Measurements from ENCODE around the gene ANKRD28.

GRCh38 chr3:14452652-14453429 lies 50.4 kb downstream of the SLC6A6 start:
- PRO-cap, 2 experiments: no peak in any of the 2 experiments

GRCh38 chr3:14453430-14453954 lies 51.1 kb downstream of the SLC6A6 start:
- PRO-cap, 2 experiments: no peak in any of the 2 experiments

DNA sequence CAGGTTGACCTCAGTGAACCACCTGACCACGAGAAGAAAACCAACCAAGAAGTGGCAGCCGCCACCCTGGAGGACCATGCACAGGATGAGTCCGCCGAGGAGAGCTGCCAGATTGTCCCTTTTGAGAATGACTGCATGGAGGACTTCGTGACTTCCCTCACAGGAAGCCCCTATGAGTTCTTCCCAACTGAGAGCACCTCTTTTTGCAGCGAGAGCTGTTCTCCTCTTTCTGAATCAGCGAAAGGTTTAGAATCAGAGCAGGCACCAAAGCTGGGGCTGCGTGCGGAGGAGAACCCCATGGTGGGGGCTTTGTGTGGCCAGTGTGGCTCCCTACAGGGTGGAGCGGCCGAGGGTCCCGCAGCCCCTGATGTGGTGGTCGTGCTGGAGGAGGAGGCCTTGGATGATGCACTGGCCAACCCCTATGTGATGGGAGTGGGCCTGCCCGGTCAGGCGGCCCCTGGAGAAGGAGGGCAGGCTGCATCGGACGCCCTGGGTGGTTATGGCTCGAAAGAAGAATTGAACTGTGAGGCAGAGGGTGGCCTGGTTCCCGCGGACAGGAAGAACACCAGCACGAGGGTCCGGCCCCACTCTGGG lies 1.3 kb downstream of the FGD5 start:
- PRO-cap, 2 experiments: no peak in any of the 2 experiments

GRCh38 chr3:14841878-14842353 lies 23.2 kb downstream of the FGD5 start:
- PRO-cap, 2 experiments: no peak in any of the 2 experiments

GRCh38 chr3:14849895-14850360 lies 31.2 kb downstream of the FGD5 start:
- PRO-cap, 2 experiments: no peak in any of the 2 experiments

- PRO-cap, 2 experiments: no peak in any of the 2 experiments
Measured at GRCh38 chr3:14900987-14901868, 46.2 kb upstream of the NR2C2 start.

DNA sequence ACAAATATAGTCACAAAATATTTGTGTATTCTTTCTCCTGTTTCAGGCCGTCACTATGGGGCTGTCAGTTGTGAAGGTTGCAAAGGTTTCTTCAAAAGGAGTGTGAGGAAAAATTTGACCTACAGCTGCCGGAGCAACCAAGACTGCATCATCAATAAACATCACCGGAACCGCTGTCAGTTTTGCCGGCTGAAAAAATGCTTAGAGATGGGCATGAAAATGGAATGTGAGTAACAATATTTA lies 44.5 kb downstream of the MRPS25 start:
- PRO-cap, 2 experiments: no peak in any of the 2 experiments

- PRO-cap, 2 experiments: no peak in any of the 2 experiments
Measured at GRCh38 chr3:15045501-15046149, 19.5 kb downstream of the MRPS25 start.

GRCh38 chr3:15255099-15256111 lies 49.4 kb downstream of the CAPN7 start:
- PRO-cap, 2 experiments: no peak in any of the 2 experiments

DNA sequence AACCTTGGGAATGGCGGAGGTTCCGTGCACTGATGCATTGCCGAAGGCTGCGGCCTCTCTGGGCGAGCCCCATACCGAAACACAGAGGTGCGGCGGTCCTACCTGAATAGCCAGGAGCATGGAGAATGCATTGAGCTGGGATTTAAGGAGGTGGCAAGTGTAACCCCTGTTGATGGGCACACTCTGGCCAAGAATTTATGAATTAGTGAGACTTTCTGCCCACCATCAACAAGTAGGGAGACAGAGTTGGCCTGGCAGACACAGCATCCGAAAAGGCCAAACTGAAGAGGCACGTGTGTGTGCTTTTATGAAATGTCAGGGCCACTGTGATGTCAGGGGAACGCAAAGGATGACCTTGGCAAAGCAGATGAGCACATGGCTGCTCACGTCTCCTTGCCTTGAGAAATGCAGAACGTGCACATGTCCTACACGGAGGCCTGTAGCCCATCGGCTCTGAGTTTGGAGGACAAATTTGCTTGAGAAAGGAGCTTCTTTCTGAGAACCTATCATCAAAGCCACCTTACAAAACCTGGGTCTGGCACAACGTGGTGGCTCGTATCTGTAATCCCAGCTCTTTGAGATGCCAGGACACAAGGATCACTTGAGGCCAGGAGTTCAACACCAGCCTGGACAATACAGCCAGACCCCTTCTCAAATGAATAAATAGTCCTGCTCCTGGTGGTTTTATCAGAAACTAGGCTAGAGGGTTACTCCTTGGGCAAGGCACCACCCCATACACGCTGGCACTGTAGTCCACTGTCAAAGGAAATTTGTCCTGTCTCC lies 791 bp upstream of the SH3BP5 start:
- PRO-cap, 2 experiments: no peak in any of the 2 experiments

DNA sequence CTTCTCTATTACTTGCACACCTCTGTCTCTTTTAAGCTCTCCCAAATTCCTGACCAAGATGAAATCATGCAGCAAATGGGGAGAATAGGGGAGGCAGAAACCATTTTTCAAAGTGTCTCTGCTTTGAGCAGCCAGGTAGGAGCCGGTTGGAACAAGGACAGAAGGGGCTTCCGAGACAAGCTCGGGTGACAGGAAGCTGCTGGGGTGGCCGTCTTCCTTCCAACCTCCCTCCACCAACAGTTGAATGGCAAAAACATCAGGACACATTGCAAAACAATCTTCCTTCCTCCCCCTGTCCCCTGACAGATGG lies 370 bp downstream of the COLQ start:
- PRO-cap, 2 experiments: no peak in any of the 2 experiments

GRCh38 chr3:15529610-15530046 lies 8.1 kb upstream of the COLQ start:
- PRO-cap, 2 experiments: no peak in any of the 2 experiments

DNA sequence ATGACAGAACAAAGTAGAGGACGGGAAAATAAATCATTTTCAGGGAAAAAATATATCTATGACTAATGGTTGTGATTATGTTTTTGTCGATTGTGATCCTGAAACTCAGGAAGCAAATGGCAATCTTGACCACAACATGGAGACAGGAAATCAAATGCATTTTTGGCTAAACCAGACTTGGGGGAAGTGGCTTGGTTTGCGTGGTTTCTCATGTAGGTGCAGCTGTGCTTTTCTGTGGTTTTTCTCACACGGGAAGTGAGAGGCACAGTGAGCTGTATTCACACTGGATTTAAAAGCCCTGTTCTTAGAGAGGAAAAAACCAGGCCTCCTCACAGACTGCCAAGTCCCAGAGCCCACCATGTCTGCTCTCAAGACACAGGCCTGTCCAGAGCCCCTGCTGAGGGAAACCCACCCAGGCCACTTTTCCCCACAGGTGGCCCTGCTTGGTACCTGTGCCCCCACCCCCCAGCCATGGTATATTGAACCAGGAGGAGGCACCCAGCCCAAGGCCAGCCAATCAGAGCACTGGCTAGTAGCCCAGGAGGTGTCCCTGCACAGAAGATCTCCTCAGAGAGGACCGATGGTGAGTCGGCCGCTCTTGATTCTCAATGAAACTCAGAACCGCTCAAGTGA lies 46.2 kb downstream of the BTD start:
- PRO-cap, 2 experiments: no peak in any of the 2 experiments

- PRO-cap, 2 experiments: no peak in any of the 2 experiments
Measured at GRCh38 chr3:15651178-15651639, 49.7 kb downstream of the BTD start.

GRCh38 chr3:15797640-15798459 lies at the start of gene ANKRD28:
TSS of gene ANKRD28 (minus strand) at chr3:15797979.
- PRO-cap, 2 experiments: peak in 2 of 2 experiments; most common minus-strand start chr3:15797940 (in 2)

DNA sequence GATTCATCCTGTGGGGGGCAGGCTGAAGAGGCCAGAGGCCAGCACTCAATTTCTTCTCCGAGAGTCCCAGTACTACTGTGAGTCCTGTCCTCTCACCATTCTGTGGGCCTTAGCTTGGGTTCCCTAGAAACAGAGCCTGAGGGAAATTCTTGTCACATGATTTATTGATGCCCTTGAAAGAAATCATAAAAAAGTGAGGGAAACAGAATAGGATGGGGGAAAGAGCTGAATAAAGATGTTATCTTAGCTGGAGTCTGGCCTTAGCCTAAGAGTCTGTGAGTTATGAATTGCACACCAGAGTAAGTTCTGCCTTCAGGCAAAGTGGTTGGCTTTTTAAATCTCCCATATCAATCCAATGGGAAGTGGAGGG lies 106.5 kb upstream of the GALNT15 start:
- PRO-cap, 2 experiments: no peak in any of the 2 experiments

DNA sequence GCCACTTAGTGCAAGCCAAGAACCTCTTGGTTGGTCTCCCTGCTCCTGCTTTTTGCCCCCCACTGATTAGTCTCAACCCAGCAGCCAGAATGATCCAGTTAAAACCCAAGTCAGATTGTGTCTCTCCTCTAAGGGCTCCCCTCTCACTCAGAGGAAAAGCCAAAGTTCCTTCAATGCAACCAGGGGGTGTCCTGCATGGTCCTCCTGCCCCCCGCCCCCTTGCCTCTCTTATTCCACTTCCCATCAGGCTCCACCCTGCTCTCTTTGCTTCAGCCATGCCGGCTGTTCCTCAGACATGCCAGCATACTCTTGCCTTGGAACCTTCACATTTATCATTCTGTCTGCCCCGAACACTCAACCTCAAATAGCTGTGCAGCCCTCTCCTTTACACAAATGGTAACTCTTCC lies 948 bp upstream of the GALNT15 start:
- PRO-cap, 2 experiments: no peak in any of the 2 experiments

- PRO-cap, 2 experiments: no peak in any of the 2 experiments
Measured at GRCh38 chr3:16284598-16285225, 19.7 kb downstream of the OXNAD1 start.

- PRO-cap, 2 experiments: no peak in any of the 2 experiments
Measured at GRCh38 chr3:16315378-16316376, 50.7 kb downstream of the OXNAD1 start.

- PRO-cap, 2 experiments: no peak in any of the 2 experiments
Measured at GRCh38 chr3:16377097-16377709, 112.2 kb downstream of the OXNAD1 start.